ENCODE data around the genes AIF1, CSNK2B, DDAH2, ZBTB12 and C4A.

- PRO-cap, 2 experiments, result no peak in any of the 2 experiments
Observed at GRCh38 chr6:31394246-31394903, 9.0 kb upstream of the MICA start.

GRCh38 chr6:31399875-31400512, 3.4 kb upstream of the MICA start:
- PRO-cap, 2 experiments, result peak in 2 of 2 experiments; most common plus-strand start chr6:31400062 (in 2); most common minus-strand start chr6:31399958 (in 1)

GRCh38 chr6:31529386-31530109, 786 bp downstream of the MCCD1 start:
- PRO-cap, 2 experiments, result no peak in any of the 2 experiments

DNA sequence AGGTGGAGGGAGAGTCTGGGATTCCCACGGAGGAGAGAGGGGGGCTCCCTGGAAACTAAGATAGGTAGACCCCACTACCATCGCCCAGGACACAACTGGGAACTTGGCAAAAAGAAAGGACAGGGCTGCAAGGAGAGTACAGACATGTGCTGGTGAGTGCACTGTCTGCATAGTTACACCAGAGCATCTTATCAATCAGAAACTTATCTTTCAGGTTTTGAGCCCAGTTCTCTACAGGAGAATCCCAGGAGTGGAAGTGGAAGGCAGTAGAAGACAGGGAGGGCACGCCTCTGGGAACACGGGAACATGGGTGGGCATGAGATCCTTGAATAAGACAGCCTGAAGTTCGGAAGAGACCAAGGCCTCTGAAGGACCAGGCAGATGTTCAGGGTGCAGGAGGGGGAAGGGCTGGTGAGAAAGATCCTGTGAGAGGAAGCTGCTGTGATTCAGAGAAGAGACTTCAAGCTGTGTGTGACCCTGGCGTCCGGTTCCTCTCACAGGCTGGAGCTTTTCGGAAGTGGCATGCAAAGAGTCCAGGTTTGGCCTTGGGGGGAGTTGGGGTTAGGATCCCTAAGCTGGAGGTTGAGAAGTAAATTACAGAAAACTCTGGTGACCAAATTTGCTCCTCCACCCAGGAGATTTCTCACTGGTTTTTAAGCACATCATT, 12.3 kb upstream of the LTA start:
- PRO-cap, 2 experiments, result no peak in any of the 2 experiments

GRCh38 chr6:31561694-31562526, 10.2 kb upstream of the LTA start:
- PRO-cap, 2 experiments, result no peak in any of the 2 experiments

- PRO-cap, 2 experiments, result no peak in any of the 2 experiments
Observed at GRCh38 chr6:31614796-31615495, at the start of gene AIF1. TSS of gene AIF1 (plus strand) at chr6:31615234.

GRCh38 chr6:31663834-31664765, 697 bp downstream of the GPANK1 start:
- PRO-cap, 2 experiments, result peak in 1 of 2 experiments; most common plus-strand start chr6:31664293 (in 1); most common minus-strand start chr6:31664125 (in 1)

GRCh38 chr6:31665994-31666545, at the start of gene CSNK2B:
TSS of gene CSNK2B (plus strand) at chr6:31666080.
- PRO-cap, 2 experiments, result peak in 1 of 2 experiments; most common plus-strand start chr6:31666106 (in 1)

GRCh38 chr6:31727126-31727498, 2.0 kb downstream of the DDAH2 start:
- PRO-cap, 2 experiments, result no peak in any of the 2 experiments

DNA sequence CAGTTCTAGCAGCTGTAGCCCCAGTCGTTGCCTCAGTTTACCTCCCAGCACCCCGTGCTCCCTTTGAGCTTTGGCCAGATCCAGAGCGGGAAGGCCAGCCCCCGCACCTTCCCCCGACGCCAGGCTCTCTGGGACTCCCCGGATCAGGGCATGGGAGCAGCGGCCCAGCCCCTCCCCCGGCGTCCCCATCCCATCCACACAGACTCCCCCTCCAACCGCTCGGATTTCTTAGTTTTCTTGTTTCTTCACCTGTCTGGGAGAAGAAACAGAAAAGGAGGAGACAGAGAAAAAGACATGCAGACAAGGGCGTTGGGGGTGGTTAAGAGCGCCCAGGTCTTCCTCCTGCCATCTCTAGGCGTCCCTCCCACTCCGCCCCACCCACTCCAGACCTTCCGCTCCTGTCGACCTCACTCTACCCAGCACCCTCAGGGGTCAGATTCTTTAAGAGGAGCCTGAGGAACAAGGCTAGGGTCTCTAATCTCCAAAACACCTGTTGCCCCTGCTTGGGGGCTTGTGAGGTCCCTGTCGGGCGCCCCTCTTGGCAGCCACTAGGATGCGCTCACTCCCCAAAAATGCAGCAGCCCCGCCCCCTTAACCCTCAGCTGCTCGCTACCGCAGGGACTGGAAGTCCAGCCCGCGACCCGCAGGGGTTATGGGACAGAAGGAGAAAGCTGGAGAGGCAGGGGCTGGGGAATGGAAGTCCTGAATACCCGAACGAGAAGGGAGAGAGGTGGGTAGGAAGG, at the start of gene DDAH2:
TSS of gene DDAH2 (minus strand) at position 327 of the 743 bp plus-strand sequence.
- PRO-cap, 2 experiments, result peak in 1 of 2 experiments; most common plus-strand start position 653 of the sequence (in 1); most common minus-strand start position 543 of the sequence (in 1)

DNA sequence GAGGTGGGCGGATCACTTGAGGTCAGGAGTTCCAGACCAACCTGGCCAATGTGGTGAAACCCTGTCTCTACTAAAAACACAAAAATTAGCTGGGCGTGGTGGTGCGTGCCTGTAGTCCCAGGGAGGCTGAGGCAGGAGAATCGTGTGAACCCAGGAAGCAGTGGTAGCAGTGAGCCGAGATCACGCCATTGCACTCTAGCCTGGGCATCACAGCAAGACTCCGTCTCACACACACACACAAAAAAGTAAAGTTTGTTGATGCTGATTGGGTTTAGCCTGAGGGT, 2.8 kb downstream of the HSPA1A start:
- PRO-cap, 2 experiments, result no peak in any of the 2 experiments

GRCh38 chr6:31821250-31821606, 5.9 kb downstream of the HSPA1A start:
- PRO-cap, 2 experiments, result peak in 1 of 2 experiments; most common plus-strand start chr6:31821446 (in 1)

- PRO-cap, 2 experiments, result no peak in any of the 2 experiments
Observed at GRCh38 chr6:31831533-31831933, 4.0 kb downstream of the HSPA1B start.

DNA sequence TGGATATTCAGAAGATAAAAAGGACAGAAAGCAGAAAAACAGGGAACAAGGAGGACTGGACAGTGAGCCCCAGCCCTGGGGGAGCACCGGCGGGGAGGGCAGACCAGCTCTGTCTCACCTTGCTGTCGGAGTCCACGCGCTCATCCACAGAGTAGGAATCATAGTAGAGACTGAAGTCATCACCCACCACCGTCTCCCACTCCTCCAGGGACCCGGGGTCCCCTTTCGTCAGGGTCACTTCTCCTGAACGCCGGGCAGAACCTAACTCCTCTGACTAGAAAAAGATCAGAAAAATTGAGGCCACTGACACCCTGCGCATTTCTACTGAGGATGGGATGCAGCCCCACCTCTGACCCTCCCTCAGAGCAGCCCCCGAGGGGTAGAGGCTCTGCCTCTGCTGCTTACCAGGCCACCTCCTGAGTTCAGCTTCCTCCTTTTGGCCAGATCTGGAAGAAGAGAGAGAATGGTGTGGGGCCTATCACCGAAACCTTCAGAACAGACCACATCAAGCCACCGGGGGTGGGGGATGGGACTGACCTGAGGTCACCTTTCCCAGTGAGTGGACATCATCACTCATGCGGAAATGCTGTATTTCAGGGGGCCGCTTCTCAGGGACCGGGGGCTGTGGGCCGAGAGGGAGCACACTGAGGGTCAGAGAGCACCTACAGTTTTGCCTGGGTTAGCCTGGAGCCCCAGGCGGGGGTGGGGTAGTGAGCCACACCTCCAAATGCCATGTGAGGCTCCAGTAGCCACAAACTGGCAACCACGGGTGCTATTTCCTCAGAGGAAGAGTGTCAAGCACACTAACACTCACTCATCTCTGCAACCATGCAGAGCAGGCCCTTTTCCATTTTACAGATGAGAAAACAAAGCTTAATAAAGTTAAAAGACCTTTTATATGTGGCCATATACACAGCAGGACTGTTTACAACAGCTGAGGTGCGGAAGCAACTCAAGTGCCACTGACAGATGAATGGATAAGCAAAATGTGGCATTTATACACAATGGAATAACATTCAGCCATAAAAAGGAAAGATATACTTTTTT, 4.9 kb downstream of the EHMT2 start:
- PRO-cap, 2 experiments, result no peak in any of the 2 experiments

- PRO-cap, 2 experiments, result peak in 1 of 2 experiments; most common plus-strand start chr6:31901781 (in 1); most common minus-strand start chr6:31901675 (in 1)
Observed at GRCh38 chr6:31901385-31902397, at the start of gene ZBTB12. TSS of gene ZBTB12 (minus strand) at chr6:31902086.

- PRO-cap, 2 experiments, result no peak in any of the 2 experiments
Observed at GRCh38 chr6:31950435-31951662, 5.0 kb downstream of the CFB start.

- PRO-cap, 2 experiments, result no peak in any of the 2 experiments
Observed at GRCh38 chr6:31970932-31971607, 868 bp downstream of the DXO start.

- PRO-cap, 2 experiments, result no peak in any of the 2 experiments
Observed at GRCh38 chr6:31981614-31982327, at the start of gene C4A. TSS of gene C4A (plus strand) at chr6:31982057.

GRCh38 chr6:32045741-32046302, 7.6 kb downstream of the CYP21A2 start:
- PRO-cap, 2 experiments, result no peak in any of the 2 experiments

- PRO-cap, 2 experiments, result no peak in any of the 2 experiments
Observed at GRCh38 chr6:32082721-32083602, 26.2 kb downstream of the TNXB start.

All from cerebral cortex (tissue), 2 donors.